H7 (cell line): ENCODE data around the genes RTCB and FBXO7.

DNA sequence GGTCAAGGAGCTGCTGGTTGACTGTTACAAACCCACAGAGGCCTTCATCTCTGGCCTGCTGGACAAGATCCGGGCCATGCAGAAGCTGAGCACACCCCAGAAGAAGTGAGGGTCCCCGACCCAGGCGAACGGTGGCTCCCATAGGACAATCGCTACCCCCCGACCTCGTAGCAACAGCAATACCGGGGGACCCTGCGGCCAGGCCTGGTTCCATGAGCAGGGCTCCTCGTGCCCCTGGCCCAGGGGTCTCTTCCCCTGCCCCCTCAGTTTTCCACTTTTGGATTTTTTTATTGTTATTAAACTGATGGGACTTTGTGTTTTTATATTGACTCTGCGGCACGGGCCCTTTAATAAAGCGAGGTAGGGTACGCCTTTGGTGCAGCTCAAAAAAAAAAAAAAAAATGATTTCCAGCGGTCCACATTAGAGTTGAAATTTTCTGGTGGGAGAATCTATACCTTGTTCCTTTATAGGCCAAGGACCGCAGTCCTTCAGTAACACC lies 15.2 kb downstream of the PIK3IP1 start:
- RAMPAGE, long total RNA = no peak

DNA sequence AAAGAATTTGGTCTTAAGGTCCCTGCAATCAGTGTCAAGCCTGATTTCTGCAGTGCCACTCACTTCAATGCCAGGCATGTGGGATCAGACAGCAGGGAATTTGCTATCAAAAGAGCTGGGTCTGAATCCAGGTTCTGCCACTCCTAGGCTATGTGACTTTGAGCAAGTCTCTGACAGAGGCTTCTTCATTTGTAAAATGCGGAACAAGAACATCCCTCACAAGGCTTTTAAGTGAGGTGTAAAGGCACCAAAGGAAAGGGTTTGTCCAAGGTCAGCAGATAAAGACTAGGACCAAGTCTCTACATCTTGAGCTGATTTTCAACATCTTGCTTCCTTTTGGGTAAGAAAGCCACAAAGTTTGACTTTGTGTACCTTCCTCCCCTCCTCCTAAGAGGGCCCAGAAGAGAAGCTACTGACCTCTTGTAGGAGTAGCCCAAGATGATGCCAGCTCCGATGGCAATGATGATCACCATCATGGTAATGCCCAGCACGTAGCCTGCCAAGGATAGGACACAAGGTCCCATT lies 3.3 kb downstream of the PIK3IP1 start:
- RAMPAGE, long total RNA = no peak

DNA sequence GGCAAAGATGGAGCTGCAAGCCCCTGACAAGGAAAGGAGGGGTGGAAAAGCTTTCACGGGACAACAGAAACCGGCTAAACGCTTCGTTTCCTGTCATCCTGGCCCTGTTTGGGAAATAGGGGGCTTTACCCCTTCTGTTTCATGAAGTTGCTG lies 315 bp downstream of the PIK3IP1 start:
- RAMPAGE, long total RNA = no peak

- RAMPAGE, long total RNA = no peak
Observed at GRCh38 chr22:31326530-31327212, 19.5 kb downstream of the PATZ1 start.

- RAMPAGE, long total RNA = start-site peak on the minus strand at chr22:31454235-31454258, 5 reads
Observed at GRCh38 chr22:31453862-31454523, 35.6 kb downstream of the EIF4ENIF1 start.

DNA sequence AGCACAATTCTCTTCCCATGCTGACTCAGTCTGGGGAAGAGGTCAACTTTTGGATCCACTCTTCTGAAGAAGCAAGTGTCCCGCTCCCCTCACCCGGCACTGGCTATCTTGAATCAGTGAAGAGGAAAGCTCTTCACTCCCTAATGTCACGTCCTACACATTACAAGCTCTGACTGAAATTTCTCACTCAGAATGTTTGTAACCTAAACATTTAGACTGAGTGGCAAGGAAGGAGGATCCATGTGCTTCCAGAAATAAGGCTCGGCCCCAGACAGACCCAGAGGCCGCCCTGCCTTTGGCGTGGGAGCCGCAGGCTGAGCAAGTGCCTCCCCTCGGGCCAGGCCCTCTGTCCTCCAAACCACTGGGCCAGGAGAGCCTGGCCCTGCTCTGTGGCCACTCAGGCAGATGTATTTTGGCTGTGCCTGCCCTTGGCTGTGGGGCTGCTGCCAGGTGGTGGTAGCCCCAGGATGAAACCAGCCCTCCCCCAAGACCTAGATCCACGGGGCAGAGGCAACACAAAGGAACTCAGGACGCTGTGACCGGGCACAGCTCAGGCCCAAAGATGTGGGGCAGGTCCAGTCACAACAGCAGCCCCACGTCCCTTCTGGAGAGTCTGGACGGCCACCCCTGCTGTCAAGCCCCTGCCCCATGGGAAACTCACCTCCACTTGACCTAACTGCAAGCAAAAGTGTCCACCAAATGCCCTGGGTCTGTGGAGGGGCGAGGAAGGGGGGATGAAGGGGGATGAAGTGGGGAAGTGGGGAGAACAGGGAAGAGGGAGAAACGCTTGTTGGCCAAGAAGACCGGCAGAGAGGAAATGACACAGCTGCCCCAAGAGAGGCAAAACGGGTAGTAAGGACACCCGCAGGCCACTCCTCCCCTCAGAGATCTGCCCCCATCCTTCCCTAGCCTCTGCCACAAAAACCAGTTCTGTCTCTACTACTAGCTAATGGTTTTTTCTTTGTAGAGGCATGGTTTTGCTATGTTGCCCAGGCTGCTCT lies 24.0 kb downstream of the PISD start:
- RAMPAGE, long total RNA = no peak

DNA sequence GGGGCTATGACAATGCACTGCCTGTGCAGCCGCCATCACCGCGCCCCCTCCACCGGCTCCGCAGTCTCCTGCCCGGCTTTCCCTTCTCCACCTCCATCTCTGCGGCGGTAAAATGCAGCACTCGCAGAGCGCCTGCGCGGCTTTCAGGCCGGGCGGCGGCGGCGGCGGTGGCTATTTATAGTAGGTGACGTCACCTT lies 256 bp upstream of the YWHAH start:
- RAMPAGE, long total RNA = no peak

DNA sequence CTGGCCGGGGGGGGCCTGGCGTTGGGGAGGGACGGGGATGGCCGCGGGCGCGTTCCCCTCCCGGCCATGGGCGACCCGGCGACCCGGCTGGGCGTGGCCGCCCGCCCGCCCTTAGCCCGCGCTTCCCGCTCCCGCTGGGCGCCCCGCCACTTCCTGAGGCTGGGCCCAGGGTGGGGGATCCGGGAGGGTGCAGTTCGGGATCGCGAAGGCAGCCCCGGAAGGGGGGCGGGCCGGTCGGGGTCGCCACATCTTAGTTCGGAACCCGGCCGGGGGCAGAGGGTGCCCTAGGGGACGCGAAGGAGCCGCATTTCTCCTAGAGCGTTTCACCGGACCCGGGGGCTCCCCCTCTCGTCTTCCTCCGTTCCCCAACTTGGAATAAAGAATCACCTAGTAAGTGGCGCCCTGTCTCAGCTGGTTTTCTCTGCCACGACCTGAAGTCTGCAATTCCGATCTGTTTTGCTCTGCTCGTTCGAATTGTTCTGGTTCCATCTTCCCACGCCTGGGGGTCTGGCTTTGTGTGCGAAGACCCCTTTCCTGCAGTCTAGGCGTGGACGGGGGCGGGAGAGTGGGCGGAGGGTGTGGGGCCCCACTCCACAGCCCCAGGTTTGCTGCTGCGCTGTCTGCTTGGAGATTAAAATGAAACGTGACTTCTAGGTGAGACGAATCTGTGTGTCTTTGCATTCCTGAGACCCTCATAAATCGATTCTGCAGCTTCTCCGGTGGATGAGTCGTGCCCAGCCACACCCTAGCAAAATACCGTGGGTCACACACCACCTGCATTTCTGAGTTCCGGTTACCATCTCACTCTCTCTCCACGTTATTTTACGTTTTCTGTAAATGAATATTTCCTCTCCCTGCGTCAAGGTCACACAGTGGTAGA lies 751 bp downstream of the YWHAH start:
- RAMPAGE, long total RNA = no peak

GRCh38 chr22:32044753-32045497 lies 1.9 kb downstream of the SLC5A1 start:
- RAMPAGE, long total RNA = no peak

DNA sequence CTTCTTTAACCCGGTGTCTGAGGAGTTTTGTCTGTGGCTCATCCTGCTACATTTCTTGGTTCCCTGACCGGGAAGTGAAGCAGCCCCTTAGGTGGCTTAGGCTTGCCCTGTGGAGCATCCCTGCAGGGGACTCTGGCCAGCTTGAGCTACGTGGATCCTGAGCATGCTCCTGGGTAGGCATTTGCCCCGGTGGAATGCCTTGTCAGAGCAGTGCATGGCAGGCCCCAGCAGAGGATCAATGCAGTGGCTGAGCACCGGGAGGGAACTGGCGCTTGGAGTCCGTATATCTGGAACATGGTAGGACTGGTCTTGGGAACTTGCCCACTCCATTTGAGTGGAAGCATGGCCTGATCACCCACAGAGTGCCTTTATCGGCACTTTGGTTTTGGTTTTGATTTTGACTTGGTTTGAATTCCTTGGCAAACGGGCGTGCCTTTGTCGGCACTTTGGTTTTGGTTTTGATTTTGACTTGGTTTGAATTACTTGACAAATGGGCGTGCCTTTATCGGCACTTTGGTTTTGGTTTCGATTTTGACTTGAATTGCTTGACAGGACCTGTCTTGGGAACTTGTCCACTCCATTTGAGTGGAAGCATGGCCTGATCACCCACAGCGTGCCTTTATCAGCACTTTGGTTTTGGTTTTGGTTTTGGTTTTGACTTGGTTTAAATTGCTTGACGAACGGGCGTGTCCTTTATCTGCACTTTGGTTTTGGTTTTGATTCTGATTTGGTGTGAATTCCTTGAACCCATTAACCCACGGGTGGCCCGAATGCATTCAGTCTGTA lies 21.3 kb downstream of the C22orf42 start:
- RAMPAGE, long total RNA = no peak

DNA sequence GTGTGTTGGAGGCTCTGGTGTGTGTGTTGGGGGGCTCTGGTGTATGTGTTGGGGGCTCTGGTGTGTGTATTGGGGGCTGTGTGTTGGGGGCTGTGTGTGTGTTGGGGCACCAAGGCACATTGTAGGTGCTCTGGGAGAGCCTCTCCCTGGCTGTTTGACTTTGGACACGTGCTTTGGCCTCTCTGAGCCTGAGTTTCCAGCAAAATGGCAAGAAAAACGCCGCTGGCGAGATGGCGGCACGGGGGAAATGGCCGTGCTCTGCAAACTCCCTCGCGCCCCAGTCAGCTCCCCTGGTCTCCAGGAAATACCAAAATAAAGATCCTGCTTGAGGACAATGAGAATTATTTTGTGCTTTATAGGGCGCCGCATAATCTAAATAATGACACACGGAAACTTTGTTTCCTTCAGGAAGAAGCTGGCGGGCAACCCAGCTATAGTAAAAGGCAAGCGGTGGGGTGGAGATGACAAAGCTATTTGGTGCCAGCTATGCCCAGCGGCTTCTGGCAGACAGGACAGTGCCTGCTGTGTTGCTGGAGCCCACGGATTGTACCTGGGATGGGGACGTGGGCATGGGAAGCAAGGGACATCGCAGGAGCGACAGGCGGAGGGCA lies 26.4 kb upstream of the RFPL3 start:
- RAMPAGE, long total RNA = no peak

DNA sequence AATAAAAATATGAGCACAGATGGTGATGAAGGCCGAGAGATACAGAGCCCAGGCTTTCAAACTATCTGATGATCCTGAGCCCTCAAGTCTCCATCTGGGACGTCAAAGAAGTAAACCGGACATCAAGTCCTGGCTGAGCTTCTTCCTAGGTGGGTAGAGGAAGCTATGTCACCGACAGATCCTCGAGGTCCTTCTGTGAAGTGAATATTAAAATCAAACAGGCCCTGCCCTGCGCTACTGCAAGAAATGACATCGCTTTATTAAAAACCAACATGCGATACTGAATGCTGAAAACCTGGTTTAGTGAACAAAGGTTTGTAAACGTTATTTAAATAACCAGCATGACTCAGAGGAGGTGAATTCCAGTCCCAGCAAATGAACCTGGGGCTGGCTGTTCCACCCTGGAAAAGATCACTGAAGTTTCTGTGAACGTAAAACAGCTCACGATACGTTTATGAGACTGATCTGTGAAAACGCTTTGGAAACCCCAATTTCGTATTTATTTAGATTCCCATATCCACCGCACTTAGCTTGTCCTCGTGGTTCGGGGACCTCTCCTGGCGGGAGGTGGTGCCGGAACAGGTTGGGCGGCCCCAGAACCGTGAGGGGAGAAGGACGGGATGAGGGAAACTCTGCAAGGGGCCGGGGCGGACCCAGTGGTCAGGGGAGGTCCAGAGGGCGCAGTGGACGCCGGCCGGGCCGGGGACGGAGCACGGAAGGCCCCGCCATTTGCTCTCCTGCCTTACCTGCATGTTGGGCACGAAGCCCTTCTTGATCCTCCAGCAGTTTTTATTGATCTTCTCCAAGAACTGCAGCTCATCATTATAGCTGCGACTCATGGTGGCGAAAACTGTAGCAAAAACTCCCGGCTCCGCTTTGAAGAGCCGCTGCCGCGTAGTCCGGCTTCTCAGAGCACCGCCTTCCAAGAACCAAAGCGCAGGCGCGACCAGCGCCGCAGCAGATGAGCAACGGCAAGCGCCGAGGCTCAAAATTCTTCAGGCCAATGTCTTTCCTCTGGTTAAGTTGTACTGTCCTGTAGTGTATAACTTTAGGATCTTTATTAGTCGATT lies at the start of gene RTCB:
RTCB (minus strand) TSS at position 930 of the 1,070 bp plus-strand sequence.
- RAMPAGE, long total RNA = start-site peak on the minus strand centred at position 905 of the sequence, 54 bp wide, 927 reads

- RAMPAGE, long total RNA = start-site peak on the plus strand at chr22:32474974-32474980, 35 reads
Observed at GRCh38 chr22:32474493-32475486, at the start of gene FBXO7. Gene FBXO7, plus strand, starts transcription at chr22:32474811.

- RAMPAGE, long total RNA = no peak
Observed at GRCh38 chr22:32603483-32604665, 129.3 kb downstream of the FBXO7 start.

GRCh38 chr22:32811958-32812941 lies 10.7 kb downstream of the TIMP3 start:
- RAMPAGE, long total RNA = no peak

- RAMPAGE, long total RNA = no peak
Observed at GRCh38 chr22:32819367-32819848, 17.9 kb downstream of the TIMP3 start.

DNA sequence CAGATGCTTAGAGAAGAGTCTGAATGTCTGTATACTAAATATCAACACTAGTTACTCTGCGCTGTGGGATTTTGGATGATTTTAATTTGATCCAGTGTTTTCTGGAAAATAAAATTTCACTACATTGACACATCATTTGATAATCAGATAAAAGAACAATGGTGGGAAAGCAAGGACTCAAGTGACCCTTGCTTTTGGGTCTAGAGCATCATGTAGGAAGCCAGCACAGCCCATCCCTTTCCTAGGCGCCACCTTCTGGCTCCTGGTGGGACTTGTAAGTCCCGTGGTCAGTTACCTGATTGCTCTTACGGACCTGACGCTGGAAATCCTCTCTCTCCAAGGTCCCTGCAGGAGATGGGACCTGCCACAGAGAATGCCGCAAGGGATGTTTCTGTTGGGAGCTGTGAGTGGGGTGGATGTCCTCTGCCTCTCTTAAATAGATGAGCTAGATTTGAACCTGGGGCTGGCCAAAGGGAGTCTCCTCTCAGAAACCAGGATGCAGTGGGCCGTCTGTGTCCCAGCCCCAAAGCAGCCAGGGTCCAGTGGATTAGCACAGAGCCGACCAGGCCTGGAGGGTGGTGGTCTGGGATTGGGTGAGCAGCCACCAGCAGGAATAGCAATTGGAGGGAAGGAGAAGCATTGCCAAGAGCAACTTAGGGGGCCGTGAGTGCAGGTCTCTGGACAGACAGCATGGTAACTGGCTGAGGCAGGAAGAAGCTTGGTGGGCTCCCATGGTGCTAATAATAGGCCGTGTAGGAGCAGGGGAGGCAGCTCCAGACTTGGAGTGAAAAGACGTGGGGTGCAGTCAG lies 21.7 kb downstream of the TIMP3 start:
- RAMPAGE, long total RNA = no peak

DNA sequence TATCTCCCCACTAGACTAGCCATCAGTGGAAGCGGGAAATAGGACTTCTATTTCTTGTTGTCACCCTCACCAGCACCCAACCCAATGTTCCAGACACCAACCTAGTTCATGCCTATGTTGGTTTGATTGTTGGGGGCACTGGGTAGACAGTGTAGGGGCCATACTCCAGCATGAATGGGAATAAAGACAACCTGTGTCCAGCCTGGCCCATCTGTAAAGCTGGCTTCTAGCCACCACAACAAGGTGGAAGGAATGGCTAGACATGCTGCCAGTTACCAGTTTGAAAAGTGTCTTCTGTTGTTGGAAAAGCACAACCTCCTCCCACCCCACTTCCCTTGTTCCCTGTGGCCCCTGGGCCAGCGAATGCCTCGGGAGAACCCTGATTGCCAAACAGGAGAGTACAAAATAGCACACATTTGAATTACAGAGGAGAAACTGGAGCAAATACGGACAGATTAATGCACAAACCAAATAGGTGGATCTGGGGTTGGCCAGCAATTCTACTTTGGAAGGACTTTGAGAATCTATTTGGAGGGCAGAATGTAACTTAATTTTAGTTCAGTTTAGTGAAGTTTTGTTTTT lies 44.1 kb downstream of the TIMP3 start:
- RAMPAGE, long total RNA = no peak

DNA sequence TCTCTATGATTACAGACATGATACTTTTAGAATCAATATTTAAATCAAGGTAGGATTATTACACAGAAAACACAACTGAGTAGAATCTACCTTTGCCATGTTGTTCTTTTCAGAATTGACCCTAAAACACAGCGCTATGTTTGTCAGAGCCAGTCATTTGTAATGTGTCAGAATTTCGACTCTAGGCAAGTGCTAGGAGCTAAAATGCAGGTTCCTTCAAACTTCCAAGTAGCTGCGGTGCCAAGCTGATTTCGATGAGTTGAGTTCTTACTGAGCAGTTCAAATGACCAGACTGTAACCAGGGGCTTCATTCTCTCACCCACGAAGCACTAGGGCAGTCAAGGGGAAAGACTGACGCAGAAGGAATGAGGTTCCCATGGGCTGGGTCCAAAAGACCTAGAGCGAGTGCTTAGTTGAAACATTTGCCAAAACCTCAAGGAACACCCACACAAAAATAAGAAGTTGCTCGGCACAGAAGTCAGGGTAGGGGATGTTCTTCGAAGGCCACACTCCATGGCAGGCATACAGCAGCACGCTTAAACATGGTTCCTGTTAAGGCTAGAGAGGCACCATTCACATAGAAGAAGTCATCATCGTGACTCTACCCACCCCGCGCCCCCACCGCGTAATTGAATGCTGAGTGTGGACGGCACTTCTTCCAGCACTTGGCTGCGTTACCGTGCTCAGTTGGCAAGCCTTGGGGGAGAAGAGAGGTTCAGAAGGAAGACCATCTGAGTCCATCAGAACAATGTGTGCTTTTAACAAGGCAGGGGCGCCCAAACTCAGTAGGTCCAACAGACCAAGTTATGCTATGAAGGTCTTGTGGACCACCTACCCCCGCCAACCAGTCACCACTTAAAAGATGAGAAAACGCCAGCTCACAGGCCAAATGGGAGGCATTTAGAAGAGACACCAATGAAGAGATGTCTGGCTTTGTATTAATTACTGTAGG lies 52.9 kb downstream of the TIMP3 start:
- RAMPAGE, long total RNA = no peak

DNA sequence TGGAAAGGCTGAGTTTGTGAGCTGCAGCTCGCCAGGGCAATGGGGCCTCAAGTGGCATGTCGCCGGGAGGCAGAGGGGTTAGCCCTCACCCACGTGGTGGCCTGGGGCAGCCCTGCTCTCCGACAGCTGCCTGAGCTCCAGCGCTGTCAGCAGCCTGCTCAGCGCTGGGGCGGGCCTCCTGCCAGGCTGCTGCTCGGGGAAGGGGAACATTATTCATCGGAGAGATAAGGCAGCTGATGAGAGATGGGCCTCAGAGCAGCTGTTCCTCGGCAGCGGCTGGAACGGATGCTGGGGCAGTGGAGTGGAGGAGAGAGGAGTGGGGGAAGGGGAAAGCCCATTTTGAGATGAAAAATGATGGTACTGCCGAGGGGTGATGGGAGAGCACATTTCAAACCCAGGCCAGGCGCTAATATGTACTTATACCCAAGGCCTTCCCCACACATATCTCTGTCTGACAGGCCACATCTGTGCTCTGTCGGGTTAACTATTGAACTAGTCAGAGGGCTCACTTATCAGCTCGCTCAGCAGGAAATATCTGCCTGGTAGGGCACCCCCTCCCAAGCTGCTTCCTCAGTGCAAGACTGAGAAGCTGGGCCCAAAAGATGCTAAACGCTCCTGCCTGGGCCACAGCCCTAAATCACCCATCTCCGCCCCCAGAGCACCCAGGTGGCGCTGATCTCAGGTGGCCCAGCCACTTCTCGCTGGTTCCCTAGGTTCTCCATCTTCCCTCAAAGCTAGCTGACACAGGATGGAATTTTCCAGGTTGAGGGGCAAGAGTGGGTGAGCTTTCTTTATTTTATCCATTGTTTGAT lies 79.6 kb downstream of the TIMP3 start:
- RAMPAGE, long total RNA = no peak